PFSK-1 (cell line): ENCODE measurements around the gene TMEM170B.

DNA sequence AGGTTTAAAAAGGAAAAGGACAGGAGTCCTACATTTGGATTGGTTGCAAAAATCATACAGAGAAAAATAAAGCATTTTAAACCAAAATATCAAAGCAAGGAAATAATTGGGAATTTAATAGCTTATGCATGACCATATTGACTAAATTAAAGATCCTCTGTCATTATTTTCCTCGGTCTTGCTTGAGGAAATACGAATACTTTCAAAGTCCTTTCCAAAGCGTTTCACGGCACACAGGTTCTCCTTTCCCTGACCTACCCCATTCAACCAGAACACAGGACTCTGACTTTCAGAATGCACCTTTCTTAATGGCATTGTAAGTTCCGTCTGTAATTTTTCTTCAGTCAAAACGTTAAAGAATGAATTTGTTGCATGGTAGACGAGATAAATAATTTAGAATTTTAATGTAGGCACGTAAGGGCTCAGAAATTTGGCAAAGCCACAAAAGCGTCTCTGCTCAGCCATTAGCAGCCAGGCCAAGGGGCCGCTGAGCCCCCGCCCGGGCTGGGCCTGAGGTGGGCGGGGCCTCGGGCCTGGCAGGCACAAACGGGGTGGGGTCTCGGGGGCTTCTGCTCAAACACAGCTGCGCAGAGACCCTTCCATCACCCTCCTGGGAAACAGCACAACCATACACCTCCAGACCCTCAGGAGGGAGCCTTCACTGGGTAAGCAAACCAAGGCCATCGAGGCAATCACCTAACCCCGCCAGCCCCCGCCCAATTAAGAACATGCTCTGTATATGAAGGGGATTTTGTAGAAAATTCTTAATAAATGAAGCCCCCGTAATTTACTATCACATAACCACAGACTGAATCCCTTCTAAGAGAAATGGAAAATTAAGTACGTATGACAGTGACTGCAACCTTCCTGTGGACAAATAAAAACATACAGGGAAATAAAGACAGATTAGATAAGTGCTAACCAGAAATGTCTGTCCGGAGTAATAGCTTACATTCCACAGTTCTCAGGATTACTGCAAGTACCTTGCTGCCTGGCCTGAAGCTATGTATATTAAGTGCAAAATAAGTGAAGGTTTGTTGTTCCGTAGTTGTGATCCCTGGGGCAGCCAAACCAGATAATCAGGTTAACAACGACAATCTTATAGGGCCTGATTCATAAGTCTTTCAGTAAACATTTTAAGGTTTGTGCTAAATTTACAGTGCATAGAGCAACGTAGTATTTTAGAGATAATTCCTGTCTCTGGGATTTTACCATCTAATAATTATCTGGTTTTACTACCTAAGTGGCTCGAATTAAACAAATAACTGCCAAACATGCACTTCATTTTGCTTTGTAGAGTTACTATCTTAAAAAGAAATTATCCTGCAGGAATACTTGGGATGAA is 3.1 kb downstream of the NEDD9 start:
- RRBS = no CpG with 5 or more reads among the region's 27 CpGs

- RRBS = 33% methylated on average over 3 of the region's 10 CpGs
Measured at GRCh38 chr6:11236228-11236813, 3.9 kb upstream of the NEDD9 start.

DNA sequence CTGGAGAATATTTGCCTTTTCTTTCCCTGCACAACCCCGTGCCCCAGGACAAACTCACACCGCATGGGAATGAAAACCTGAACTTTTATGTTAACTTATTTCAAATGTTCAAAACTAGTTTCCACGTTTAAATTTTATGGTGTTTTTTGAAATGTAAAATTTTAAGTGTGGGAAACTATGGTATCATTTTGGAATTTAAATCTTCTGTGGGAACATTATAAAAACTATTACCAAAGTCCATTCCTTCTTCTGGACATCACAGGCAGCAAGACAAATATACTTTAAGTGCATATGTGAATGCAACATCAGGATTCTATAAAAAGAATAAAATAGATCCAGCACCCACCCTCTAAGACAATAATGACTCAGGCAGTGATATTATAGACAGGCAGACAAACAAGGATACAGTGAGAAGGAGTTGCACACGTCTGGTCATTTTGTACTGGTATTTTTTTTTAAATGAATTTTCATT is 21.0 kb upstream of the NEDD9 start:
- RRBS = no CpG with 5 or more reads among the region's 4 CpGs

DNA sequence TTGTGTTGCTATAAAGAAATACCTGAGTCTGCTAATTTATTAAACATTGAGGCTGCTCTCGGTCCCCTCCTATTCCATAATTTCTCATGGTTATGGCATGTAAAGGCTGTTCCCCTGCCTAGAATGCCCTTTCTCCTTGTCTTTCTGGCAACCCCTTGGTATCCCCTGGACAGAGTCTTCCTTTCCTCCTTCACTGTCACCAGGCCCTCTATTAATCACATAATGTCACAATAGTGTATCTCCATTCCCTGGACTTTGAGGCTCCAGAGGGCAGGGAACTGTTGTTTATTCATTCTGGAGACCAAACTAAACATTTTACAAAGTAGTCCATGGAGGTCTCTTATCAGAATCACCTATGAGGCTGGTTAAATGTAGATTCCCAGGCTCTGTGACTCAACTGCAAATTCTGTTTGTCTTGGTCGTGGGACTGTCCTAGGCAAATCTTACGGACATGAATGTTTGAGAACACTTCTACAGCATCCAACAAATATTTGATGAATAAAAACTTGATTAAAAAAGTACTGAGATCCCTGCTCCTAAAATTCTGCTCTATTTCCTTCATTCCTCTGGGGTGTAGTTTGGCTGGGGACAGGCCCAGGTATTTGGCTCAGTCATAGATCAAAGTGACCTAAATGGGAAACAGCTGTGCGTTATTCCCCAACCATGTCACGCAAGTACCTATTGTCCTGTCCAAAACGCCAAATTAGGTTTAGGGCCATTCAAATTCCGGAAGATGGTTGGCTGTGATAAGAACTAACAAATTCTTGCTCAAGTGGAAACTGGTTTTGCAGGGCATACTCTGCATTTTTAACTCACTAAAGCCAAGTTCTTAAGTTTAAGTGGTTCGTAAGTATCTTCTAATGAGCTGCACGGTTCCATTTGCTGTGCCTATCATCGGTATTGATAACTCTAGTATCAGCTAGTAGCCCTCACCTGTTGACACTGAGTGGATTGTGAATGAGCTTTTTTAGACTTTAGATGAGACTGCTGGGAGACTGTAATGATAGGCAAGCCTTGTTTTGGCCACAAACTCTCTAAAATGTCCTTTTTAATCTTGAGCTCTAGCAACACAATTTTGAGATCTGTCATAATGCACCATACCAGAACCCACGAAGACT is 147.7 kb upstream of the TMEM170B start:
- RRBS = no CpG with 5 or more reads among the region's 11 CpGs

DNA sequence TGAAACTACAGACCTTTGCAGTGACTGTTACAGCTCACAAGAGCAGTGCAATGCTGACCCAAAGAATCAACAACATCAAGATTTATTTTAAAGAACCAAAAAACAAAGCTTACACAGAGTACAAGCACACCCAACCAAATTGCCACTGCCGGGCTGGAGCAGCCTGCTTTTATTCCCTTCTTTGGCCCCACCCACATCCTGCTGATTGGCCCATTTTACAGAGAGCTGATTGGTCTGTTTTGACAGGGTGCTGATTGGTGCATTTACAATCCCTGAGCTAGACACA is 121.3 kb upstream of the TMEM170B start:
- RRBS = no CpG with 5 or more reads among the region's 1 CpG

DNA sequence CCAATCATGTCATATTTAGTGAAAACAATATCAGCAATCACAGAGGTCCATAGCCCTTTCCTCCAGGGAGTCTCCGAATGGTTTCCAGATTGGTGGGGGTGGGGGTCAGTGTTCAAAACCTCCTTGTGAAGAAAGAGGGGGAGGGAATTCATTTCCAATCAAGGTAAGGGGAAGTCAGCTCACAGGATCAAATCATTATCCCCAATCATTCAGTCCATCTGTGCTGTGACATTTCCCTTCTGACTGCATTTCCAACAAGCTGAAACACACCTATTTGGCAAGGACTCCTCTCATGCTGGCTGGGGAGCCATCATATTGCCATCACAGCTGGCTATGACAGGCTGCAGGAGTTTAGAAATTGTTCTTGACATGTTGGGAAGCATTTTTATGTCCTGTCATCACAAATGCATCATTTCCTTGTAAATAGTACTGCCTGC is 114.0 kb upstream of the TMEM170B start:
- RRBS = no CpG with 5 or more reads among the region's 1 CpG

GRCh38 chr6:11537143-11537879 is at the start of gene TMEM170B:
TMEM170B (plus strand) TSS chr6:11537749.
- RRBS = 1% methylated on average over 38 of the region's 84 CpGs

- RRBS = no CpG with 5 or more reads among the region's 6 CpGs
Measured at GRCh38 chr6:11609056-11609585, 71.6 kb downstream of the TMEM170B start.

DNA sequence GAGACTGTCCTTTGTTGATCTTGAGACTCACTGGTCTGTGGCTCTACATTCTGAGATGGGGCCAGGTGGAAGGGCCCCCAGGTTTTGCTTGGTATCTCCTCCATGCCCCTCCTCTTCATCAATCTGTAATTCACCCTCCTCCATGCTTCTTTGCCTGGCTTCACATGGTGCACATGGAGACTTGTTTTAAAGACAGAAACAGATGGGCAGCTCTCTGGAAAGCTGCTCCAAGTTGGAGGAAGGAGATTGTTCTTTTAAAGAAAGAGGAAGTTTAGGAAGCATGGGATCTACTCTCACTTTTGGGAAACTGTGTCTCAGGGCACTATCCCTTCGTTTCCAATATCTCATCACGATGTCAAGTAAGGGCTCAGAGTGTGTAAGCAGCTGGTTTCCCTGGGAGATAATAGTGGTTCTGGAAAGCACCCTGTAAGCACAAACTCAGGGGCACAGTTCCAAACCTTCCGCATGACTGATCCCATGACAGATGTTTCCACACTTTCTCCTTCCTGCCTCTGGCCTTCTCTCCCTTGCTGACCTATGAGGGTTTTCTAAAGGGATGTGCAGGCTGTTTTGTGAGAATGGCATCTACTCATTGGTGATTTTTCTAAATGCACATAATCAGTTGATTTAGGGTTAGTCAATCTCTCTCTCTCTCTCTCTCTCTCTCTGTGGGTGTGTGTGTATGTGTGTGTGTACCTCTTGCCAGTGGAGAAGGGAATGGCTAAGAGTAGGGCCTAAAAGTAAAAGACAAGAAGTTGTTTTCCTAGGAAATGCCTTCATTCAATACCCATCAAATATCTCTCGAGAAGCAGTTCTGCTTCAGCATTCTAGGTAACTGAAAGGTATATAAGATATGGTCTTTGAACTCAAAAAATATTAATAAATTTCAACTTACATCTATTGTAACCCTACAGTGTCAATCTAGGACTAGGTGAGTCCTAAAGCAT is 33.8 kb downstream of the ADTRP start:
- RRBS = no CpG with 5 or more reads among the region's 4 CpGs

DNA sequence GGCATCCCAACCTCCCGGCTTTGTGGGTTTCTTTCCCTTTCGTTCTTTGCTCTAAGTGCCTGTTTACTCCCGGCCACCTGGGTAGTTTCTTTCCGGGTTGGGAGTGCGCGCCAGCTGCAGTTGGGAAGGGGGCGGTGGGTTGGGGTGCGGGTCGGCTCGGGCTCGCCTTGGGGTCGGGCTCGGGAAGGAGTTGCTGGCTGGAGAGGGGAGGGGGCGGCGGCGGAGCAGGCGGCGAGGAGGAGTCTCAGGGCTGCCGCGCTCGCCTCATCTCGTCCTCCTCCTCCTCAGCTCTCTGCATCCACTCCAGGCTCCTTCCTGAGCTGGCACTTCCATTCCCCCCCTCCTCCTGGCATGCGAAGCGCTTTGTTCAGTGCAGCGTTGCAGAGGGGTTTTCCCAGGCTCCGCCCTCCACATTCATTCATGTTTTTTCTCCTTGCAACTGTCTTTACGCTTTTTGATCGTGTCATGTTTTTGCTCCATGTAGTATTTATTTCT is 810 bp downstream of the HIVEP1 start:
- RRBS = 21% methylated on average over 2 of the region's 28 CpGs

DNA sequence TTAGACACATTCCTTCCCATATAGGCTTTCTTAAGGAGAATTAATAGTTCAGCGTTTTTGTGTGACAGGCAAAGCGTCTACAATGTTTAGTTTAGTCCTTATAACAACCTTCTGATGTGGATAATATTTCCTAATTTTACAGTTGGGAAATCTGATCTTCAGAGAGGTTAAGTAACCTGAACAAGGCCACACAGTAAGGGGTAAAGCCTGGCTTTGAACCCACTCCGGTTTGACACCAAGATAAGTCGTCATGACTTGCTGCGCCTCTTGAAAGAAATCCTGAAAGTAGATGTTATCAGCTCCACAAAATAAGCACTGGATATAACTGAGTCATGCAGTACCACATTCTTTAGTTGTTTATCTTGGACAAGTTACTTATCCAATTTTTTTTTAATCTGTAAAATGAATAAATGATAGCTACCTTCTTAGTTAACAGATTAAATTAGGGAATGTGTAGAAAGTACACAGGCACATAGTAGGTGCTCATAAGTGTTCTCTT is 1.9 kb downstream of the HIVEP1 start:
- RRBS = no CpG with 5 or more reads among the region's 5 CpGs

GRCh38 chr6:12022711-12023351 is 10.7 kb downstream of the HIVEP1 start:
- RRBS = no CpG with 5 or more reads among the region's 7 CpGs

GRCh38 chr6:12291808-12292731 is 1.9 kb downstream of the EDN1 start:
- RRBS = no CpG with 5 or more reads among the region's 18 CpGs

DNA sequence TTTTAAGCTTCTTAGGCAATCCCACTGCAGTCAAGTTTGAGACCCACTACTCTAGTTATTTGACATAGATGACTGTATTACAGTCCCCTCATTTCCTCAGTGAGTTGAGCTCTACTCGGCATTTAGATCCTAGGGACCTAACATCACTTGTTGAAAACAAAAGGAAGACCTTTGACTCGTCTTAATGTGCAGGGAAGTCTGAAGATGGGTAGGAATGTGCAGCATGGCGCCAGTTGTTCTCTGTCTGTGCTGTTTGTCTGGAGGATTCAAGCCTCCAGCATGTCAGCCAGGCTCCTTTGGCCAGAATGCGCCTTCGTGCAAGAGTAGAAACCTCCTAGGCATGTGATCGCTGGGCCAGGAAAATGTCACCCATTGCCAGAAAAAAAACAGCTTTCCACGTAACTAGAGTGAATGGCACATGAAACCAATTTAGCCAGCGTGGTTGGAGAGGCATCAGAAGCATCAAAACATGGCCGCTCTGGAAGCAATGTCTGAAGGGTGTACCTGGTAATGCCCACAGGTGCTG is 132.6 kb downstream of the EDN1 start:
- RRBS = no CpG with 5 or more reads among the region's 9 CpGs

GRCh38 chr6:12572995-12573762 is 143.4 kb upstream of the PHACTR1 start:
- RRBS = no CpG with 5 or more reads among the region's 3 CpGs

DNA sequence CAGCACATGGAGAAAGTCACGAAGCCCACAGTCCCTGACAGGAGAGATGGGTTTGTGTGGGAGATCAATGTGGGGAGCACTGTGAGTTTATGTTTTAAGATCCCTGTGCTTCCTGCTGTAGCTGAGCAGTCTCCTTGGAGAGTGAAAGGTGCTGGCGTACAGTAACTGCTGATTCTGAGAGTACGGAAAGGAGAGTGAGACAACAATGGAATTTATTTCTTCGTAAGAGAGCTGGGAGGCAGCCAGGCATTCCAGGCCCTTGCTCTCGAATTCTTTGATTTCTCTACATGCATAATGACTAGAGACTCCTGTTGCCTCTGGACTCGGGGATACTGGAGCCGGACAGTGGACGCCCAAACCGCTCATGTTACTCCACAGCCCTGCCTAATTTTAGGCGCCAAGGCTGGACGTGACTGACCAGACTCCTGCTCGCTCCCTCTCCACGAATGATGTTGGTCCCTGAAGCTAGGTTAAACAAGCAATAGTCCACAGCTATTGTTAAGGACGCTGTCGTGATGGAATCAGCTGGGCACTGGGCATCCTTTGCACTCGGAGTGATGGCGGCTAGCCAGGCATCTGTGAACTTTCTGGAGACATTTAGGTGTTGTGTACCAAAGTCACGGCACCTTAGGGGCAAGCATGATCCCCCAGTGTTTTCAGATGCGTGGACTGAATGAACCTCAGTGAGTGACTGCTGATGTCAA is 130.9 kb upstream of the PHACTR1 start:
- RRBS = no CpG with 5 or more reads among the region's 19 CpGs

- RRBS = no CpG with 5 or more reads among the region's 3 CpGs
Measured at GRCh38 chr6:13259373-13259789, 69.0 kb downstream of the TBC1D7 start.

- RRBS = no CpG with 5 or more reads among the region's 2 CpGs
Measured at GRCh38 chr6:13406614-13407274, 78.4 kb upstream of the TBC1D7 start.

- RRBS = no CpG with 5 or more reads among the region's 4 CpGs
Measured at GRCh38 chr6:13448024-13448709, 39.2 kb downstream of the GFOD1 start.

DNA sequence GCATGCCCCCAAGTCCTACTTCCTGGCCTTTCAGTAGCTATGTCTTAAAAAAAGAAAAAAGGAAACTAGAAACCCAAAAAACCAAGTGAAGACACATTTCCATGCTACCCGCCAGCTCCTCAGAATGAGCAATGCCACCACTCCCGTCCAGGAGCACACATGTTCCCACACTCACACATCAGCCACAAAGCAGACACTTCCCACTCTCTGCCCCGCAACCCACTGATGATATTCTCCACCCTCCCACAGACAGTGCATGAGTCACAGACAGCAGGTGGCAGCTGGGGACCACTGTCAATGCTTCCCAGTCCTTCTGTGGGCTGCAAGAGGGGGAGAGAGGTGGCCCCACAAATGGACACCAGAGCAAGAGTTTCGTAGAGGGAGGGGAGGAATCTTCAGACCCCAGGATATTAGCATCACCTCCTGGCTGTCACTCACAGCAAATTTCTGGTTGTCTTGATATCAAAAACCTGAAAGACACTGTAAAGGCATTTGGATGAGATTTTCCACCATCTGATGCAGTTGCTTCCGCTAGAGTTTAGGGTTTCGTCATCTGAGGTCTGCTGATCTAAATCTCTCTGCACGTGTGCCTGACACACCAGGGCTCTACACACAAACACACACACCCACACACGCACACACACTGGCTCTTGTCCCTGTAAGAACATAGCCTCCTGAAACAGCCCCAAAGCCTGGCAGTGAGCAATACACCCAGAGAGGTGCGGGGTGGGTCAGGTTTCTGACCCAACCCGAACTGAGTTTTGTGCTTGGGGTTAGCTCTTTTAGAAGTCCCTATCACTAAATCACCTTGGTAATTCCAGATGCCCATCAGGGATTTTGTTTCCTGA is 32.7 kb downstream of the GFOD1 start:
- RRBS = no CpG with 5 or more reads among the region's 10 CpGs